Colic lymph node (tissue), 1 donor: ENCODE measurements around a stretch of chr15.

DNA sequence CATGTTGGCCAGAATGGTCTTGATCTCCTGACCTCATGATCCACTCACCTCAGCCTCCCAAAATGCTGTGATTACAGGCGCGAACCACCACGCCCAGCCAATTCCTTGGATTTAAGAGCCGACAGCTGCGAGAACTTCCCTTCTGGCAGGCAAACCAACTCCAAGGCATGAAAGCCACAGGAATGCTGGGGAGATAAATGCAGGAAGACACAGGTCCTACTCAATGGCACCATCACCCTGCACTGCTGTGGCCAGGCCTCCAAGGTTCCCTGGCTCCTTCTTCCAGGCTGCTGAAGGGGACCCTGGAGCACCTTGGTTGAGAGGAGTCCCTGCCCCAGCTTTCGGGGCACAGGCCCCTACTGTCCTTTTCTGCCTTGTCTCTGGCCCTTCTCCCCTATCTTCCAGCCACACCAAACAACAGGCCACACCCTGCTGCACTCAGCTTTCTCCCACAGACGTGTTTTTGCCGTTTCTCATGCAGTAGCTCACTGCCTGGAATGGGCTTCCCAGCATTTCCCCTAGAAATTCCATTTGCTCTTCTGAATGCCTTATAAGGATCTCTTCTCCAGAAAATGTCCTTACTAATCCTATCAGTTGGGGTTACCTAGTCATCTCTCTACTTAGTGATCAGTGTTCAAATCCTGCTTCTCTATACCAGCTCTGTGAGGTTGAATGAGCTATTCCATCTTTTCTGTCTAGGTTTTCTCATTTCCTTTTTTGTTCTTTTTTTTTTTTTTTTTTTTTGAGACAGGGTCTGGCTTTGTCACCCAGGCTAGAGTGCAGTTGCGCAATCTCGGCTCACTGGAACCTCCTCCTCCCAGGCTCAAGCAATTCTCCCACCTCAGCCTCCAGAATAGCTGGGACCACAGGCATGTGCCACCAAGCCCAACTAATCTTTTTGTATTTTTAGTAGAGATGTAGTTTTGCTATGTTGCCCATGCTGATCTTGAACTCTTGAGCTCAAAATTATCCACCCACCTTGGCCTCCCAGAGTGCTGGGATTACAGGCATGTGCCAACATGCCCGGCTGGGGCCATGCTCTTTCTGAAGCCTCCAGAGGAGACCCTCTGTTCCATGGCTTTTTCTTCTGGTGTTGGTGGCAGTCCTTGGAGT lies 98.4 kb upstream of the CHD2 start:
- PRO-cap = no peak

- PRO-cap = no peak
These were observed 22.7 kb upstream of the CHD2 start for GRCh38 chr15:92877373-92877939.

- PRO-cap = no peak
These were observed 13.2 kb upstream of the CHD2 start for GRCh38 chr15:92886501-92887729.

DNA sequence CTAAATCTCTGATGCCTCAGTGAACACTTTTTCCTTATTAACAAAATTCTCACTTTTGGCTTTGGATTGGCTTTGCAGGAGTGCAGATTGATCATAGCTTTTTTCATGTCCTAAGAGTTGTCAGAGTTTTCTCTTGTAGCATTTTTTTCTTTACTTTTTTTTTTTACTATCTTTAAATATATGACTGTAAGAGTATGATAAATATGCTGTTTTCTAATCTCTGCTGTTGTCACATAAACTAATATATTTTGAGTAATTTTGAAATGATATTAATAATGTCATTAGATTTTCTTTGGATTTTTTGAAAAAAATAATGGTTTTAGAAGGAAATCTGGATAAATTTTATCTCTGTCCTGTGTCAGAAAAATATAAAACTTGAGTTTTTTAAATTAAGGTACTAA lies 4.3 kb upstream of the CHD2 start:
- PRO-cap = no peak

- PRO-cap = no peak
These were observed 910 bp downstream of the CHD2 start for GRCh38 chr15:92900945-92901522.

- PRO-cap = bidirectional peak, plus-strand start at chr15:92903411, minus-strand start at chr15:92903268
These were observed 2.7 kb downstream of the CHD2 start for GRCh38 chr15:92902533-92903603.

DNA sequence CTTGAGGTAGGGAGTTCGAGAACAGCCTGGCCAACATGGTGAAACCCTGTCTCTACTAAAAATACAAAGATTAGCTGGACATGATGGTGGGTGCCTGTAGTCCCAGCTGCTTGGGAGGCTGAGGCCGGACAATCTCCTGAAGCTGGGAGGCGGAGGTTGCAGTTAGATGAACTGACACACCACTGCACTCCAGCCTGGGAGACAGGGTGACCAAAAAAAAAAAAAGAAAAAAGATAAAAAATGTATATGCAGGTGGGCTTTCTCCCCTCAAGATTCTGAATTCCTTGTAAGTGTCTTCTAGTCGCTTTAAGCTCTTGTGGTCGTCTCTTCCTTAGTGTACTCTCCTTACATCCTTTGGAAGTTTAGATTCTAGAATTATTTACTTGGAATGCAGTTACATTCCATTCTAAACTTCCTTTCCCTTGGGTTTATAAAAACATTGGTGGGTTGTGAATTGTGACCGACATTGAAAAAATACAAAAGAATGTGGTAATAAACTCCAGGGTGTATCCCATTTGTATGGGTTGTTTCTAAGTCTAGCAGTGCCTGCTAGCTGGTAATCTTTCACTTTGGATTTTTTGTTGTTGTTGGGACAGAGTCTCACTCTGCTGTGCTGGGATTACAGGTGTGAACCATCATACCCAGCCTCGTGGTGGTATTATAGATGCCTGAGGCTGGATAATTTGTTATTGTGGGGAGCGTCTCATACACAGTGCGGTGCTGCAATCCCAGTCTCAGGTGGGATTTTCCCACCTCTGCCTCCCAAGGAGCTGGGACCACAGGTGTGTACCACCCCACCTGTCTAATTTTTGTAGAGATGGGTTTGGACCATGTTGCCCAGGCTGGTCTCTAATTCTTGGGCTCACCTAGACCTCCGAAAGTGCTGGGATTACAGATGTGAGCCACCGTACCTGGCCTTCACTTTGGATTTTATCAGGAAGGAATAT lies 9.0 kb downstream of the CHD2 start:
- PRO-cap = no peak

GRCh38 chr15:92910346-92911169 lies 10.4 kb downstream of the CHD2 start:
- PRO-cap = no peak

DNA sequence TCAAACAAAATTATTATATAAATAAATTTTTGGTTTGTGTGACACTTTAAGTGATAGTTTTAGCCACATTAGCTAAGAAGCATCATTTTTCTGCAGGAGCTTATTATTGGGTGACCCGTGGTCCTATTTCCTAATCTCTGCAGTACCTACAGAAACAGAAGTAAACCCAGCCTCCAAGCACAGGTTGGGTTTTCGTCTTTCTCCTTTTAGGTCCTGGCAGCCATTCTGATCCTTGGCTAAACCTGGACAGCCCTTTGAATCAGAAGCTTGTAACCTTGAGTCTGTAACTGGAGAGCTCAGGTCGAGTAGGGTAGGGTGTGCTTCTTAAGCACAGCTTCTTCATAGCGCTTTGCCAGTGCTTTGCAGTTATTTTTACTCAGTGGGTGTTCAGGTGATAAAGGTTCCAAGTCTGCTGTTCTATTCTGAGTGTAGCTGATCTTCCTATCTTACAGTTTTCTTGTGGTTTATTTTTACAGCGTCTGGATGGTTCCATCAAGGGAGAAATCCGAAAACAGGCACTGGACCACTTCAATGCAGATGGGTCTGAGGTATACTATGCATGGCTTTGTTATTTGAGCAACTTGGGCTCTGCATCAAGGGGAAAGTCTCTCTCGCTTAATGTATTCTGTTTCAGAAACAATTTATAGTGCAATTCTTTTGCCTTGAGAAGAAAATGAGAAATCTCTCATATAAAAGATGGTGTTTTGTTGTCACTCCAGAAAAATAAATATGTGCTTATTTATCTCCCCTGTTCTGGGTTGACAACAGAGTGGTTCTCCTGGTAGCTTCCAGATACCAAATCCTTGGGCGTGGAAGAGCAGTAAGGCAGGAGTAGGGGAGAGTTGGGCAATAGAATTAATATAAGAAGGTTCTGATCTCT lies 74.5 kb downstream of the CHD2 start:
- PRO-cap = no peak

DNA sequence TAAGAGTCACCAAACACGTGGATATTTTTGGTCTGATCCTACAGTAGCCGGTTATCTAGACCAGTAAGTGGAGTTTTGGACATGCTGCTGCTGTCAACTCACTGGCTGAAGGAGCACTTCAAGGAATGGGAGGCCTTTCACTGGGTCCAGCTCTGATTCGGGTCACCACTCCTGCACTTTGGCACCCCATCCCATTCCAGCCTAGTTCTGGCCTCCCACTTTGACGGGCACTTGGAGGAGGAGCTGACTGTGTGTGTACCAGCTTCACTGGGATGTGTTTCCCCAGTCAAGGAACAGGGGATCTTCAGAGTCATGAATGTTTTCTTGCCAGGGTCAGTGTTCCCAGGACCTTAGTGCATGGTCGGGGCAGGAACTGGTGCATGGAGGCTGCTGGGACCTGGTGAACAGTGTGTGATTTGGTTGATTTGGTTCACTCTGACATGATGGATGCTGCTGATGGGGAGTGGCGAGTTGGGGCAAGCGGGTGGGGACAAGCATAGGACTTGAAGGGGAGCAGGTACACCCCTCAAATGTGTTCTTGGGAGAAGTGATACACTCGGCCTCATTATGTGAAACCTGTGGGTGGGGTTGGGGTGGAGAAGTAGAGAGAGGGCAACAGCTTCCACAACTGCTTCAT lies 64.2 kb downstream of the RGMA start:
- PRO-cap = no peak

- PRO-cap = no peak
These were observed 62.6 kb downstream of the RGMA start for GRCh38 chr15:93025960-93027289.

GRCh38 chr15:93070092-93070514 lies 18.9 kb downstream of the RGMA start:
- PRO-cap = no peak

DNA sequence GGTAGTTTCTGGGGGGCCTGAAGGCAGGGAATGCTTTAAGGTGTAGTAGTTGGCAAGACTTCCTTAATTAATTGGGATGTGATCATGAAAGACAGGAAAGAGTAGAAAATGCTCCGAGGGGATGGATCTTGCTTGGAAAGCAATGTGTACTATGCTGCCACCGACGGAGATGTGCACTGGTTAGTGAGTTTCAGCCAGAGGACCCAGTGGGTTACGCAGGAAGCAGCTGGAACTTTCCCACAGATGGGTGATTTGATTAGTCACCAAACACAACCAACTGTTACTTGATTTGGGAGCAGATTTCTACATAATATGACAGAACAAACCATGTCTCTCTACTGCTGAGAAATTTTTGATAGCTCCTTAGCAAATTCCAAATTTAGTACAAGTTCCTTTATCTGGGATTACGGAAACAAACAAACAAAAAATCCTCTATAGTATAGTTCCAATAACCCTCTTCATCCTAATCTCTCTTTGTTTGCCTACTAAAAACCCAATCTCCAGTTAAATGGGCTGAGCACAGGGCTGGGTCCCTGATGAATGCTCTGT lies 245.4 kb upstream of the MCTP2 start:
- PRO-cap = no peak

DNA sequence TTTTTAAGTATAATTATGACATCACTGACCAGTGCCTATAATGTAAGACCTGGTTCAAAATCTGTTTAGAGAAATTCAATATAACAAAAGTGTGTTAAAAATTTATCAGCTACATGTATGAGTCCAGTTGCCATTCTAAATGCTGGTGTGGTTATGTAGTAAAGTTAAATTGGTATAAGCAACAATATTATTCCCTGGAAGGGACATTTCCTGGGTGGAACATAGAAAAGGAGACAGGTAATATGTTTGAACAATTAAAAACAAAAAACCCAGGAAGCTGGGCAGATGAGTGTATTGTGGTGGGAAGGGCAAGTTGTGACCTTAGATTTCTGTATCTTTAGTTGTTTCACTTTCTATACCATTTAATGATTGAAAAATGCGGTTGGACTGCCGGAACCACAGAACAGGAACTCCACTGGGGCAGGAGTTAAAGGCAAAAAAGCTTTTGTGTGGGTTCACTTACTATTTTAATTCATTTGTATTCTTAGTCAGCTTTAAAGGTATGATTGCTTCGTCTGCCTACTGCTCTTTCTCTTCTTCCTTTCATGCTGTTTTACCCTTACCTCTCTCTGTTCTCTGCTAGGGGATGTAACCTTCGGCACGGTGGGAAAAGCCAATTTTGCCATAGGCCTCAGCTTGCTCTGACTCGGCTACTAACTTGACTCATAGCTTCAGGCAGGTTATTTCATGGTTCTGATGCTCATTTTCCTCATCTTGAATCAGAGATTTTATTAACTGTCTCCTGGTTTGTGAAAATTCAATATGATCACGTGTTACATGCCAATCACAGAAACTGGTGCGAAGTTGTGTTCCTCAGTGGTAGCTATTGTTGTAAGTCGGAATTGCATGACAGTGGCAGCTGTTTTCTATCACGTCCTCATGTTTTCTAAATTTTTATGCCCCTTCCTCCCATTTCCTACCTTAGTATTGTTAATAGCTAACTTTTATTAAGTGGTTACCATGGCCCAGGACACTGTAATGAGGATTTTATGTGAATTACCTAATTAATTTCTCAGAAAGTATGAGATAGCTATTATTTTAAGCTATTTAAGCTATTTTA lies 1.6 kb upstream of the MCTP2 start:
- PRO-cap = no peak

DNA sequence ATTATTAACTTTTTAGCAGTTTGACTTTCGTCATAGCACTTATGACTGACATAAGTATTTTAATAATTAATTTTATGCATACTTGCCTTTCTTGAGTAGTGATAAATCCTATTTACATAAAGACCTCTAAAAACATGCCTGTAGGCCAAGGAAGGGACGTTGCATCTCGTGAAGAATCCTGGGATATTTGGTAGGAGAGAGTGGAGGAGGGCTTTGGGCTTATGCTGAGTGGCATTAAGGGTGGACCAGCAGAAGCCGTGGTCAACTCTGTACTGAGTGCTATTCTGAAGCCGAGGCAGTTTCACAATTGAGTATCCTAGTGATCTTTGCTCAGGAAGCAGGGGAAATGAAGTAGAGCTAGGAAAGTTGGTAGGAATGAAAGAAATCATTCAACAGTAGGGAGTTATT lies 24.1 kb downstream of the MCTP2 start:
- PRO-cap = no peak

- PRO-cap = no peak
These were observed 228.5 kb downstream of the MCTP2 start for GRCh38 chr15:94459675-94460495.

DNA sequence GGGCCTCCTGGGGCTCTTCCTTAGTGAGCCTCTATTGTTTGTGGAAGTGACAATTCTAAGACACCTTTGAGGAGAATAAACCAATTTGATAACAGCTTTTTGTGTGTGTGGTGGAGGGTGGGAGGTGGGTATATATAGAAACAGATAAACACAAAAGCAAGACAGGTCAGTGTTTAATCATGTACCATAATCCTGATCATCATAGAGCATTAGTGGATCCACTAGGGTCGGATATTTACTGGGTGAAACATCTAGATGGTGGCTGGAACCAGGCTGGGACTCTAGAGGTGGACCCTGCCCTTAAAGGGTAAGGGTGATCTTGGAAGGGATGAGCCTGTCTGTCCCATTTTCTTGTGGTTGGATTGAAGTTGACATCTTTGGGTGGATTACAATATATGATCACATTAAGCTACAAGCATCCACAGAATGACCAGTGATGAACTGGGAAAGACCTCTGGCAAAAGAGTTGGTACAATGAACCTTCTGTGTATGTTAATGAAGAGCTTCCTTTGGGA lies 336.6 kb downstream of the MCTP2 start:
- PRO-cap = unidirectional peak, minus-strand start at position 293 of the sequence

- PRO-cap = no peak
These were observed 440.3 kb downstream of the MCTP2 start for GRCh38 chr15:94671545-94672243.

DNA sequence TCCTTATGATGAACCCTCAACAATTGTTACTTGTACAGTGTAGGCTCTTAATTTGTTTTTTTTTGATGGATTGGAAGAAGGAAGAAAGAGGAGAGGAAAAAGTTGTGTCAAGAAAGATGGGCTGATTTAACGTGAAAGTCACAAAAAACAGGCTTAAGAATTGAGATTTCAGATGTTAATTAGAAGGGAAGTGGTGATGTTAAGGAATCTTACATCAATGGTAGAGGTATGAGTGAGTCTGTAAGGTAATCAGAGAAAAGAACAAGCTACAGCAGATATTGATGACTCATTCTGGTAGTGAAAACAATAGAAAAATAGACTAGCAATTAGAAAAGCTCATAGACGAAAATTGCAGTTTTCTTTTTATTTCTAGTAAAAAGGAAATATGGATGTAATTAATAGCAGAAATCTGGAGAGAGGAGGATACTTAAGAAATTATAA lies 559.6 kb downstream of the MCTP2 start:
- PRO-cap = no peak

DNA sequence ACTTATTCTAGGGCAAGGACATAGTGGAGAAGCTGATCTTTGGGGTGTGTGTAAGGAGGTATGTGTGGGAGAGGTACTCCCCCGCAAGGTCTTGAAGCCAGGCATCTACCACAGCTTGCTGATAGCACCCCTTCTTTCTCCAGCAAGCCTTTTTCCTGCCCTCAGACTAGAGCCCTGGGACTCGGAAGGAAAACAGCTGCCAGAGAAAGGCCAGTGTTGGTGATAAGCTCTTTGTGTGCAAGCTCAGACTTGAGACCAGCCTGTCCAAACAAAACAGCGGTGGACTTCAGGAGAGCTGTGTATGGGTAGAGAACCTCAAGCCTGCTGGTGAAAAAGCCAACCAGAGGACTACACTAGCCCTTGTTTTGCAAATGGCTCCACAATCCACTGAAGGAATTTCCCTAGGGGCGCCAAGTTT lies 1028.6 kb downstream of the MCTP2 start:
- PRO-cap = no peak